Kidney epithelial cell (primary cell): ENCODE measurements around a stretch of chr18.

GRCh38 chr18:58225069-58225391 is 181.0 kb downstream of the NEDD4L start:
- RAMPAGE, long total RNA: no peak
- RRBS: no CpG with 5 or more reads among the region's 2 CpGs

- RAMPAGE, long total RNA: no peak
- RRBS: no CpG with 5 or more reads among the region's 6 CpGs
Observed at GRCh38 chr18:58302934-58303768, 259.1 kb downstream of the NEDD4L start.

DNA sequence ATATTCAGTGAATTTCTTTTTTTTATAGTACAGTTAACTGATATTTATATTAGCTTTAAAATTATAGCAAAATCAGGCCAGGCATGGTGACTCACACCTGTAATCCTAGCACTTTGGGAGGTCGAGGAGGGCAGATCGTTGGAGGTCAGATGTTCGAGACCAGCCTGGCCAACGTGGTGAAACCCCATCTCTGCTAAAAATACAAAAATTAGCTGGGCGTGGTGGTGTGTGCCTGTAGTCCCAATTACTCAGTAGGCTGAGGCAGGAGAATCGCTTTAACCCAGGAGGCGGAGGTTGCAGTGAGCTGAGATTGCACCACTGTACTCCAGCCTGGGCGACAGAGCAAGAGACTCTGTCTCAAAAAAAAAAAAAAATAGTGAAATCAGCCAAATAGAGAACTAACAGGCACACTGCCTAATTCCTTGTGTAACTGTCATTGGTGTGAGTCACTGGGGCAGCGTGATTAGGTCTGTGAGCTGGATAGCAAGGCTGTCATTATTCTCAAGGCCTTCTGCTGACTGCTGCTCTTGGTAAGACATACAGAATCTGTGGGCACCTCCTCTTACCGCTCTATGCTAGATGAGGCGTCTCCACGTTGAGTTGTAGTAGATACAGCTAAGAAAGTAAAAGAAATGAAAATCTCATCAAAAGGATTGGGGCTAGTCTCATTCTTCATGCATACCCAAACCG is 270.2 kb downstream of the NEDD4L start:
- RAMPAGE, long total RNA: no peak
- RRBS: no CpG with 5 or more reads among the region's 13 CpGs

GRCh38 chr18:58321965-58322352 is 277.9 kb downstream of the NEDD4L start:
- RAMPAGE, long total RNA: no peak
- RRBS: no CpG with 5 or more reads among the region's 6 CpGs

DNA sequence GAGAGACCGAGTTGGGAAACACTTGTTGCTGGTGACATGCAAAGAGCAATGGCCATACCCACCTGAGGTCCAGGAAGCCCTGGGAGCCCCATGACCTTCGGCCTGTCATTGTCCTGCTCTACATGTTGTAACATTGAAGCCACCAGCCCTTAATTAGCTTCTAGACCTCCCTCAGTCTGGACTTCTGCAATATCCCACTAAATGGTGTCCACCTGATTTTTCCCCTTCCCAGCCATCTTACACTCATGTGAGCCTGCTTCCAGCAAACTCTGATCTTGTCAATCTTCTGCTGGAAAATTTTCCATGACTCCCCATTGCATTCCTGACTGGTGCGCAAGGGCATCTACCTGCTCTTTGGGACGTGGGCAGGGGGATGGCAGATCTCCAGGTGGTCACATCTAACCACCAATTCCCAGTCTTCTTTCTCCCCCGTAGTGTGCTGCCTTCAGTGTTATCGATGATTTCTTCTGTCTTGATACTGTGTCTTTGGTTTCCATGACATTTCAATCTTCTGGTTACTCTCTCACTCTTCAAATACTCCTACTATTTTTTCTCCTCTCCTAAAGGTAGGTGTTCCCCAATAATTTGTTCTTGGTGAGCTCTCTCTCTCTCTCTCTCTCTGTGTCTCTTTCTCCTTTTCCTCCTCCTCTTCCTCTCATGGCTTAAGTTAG is 220.7 kb downstream of the ALPK2 start:
- RAMPAGE, long total RNA: no peak
- RRBS: no CpG with 5 or more reads among the region's 6 CpGs

GRCh38 chr18:58413711-58414738 is 214.9 kb downstream of the ALPK2 start:
- RAMPAGE, long total RNA: no peak
- RRBS: no CpG with 5 or more reads among the region's 11 CpGs

DNA sequence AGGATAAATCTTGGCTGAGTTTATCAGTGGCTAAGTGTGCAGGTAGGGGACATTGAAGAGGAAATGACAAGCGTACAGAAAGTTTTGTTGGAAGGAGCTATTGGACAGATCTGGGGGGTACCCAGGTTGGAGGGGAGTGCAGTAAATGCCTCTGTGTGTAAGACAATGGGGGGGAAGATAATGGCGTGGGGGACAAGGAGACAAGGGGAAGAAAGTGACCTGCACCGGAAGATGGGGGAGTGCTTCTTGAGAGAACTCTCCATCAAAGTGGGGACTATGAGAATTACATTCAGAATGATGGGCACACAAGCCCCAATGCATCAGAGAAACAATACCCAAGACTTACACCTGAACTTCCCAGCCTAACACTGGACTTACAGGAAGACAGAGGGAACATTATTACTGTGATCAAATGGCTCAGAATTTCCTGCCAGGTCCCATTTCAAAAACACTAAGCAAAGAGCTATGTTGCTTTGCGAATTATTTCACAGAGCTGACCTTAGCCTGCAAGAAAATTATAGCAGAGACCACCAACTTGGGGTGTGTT is 189.9 kb downstream of the ALPK2 start:
- RAMPAGE, long total RNA: no peak
- RRBS: no CpG with 5 or more reads among the region's 4 CpGs

GRCh38 chr18:58556734-58557393 is 72.0 kb downstream of the ALPK2 start:
- RAMPAGE, long total RNA: no peak
- RRBS: no CpG with 5 or more reads among the region's 11 CpGs

GRCh38 chr18:58674287-58674877 is 3.1 kb downstream of the MALT1 start:
- RAMPAGE, long total RNA: no peak
- RRBS: no CpG with 5 or more reads among the region's 5 CpGs

- RAMPAGE, long total RNA: no peak
- RRBS: no CpG with 5 or more reads among the region's 13 CpGs
Observed at GRCh38 chr18:58779999-58780520, 84.6 kb upstream of the ZNF532 start.

- RAMPAGE, long total RNA: no peak
- RRBS: no CpG with 5 or more reads among the region's 2 CpGs
Observed at GRCh38 chr18:58859147-58859463, 5.6 kb upstream of the ZNF532 start.

DNA sequence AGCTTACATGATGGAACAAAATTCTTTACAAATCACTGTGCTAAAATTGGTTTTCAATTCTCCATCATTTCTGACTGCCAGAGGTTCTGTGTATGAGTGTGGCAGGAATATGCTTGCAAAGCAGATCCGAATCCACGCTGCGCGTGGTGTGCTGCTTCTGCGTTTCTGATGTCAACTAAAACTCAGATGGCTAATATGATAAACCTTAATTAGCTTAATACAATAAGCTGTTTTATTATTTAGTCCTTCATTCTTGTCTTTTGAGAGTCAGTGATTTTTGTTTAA is 2.2 kb downstream of the ZNF532 start:
- RAMPAGE, long total RNA: no peak
- RRBS: no CpG with 5 or more reads among the region's 5 CpGs

DNA sequence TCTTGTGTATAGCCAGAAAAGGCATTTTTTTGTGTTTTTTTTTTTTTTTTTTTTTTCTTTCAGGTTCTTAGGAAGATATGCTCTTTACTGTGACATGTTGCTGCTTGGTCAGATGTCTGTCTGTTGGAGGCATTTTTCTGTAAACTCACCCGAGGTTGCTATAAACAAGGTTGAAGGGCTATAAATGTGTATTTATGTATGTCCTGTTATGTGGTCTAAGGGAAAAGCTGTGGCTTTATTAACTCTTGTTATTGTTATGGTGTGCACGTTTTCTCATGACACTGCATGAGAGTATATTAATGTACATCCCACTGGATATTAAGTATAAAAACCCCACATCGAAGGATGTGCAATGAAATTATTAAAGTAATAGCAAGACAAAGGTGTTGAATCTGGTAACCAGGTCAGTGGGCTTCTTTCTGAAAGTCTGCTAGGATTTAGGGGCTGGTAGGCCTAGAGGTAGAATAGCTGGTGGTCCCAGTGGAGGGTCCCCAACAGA is 102.1 kb downstream of the ZNF532 start:
- RAMPAGE, long total RNA: no peak
- RRBS: no CpG with 5 or more reads among the region's 3 CpGs

DNA sequence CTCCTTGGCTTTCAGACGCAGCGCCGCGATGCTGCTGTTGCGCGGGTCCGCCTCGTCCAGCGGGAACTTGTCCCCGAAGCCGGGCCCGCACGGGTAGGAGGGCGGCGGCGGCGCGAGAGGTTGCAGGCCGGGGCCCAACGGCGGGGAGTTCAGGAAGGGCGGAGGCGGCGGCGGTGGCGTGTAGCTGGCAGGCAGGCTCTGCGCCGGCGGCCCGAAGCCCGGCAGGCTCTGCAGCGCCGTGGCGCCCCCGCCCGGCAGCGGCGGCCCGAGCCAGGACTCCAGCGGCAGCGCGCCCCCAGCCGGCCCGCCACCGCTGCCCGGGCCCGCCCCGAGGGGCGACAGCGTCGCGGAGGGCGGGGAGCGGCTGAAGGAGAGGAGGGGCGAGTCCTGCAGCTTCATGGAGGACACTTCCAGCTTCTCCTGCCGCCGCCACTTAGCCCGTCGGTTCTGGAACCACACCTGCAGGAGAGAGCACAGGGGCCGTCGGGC is 4.2 kb downstream of the RAX start:
- RAMPAGE, long total RNA: no peak
- RRBS: 2% methylated on average over 24 of the region's 61 CpGs

DNA sequence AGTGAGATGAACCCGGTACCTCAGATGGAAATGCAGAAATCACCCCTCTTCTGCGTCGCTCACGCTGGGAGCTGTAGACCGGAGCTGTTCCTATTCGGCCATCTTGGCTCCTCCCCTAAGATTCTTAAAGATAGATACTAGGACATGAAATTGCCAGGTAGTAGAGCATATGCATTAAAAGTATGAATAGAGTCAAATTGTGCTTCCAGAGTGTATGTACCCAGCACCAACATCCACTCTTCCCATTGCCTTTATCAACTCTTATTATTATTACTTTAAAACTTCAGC is 50.7 kb upstream of the LMAN1 start:
- RAMPAGE, long total RNA: no peak
- RRBS: no CpG with 5 or more reads among the region's 6 CpGs

DNA sequence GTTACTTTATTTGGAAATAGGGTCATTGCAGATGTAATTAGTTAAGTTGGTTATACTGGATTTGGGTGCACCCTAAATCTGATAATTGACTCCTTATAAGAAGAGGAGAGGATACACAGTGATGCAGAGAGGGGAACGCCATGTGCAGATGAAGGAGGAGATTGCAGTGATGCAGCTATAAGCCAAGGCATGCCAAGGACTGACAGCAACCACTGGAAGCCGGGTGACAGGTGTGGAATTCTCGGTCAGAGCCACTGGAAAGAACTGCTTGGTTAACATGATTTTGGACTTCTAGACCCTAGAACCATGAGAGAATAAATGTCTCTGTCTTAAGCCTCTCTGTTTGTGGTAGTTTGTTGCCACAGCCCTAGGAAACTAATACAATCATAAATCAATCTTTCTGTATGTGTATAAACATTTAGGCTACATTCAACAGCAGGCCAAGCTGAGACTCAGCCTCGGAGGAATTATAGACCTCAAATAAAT is 403.2 kb upstream of the CDH20 start:
- RAMPAGE, long total RNA: no peak
- RRBS: no CpG with 5 or more reads among the region's 4 CpGs

- RAMPAGE, long total RNA: no peak
- RRBS: no CpG with 5 or more reads among the region's 15 CpGs
Observed at GRCh38 chr18:61334542-61335120, 1.4 kb downstream of the CDH20 start.

DNA sequence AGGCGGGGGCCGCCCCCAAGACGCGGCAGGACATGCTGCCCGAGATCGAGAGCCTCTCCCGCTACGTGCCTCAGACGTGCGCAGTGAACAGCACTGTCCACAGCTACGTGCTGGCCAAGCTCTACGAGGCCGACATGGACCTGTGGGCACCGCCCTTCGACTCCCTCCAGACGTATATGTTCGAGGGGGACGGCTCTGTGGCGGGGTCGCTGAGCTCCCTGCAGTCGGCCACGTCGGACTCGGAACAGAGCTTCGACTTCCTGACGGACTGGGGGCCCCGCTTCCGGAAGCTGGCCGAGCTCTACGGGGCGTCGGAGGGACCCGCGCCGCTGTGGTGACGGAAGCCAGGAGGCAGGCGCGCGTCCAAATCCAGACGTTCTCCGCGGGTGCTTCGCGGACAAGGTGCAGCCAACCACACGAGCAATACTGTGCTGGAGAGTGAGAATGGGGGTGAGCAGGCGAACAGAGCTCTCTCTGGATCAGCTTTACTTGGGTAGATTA is 221.2 kb downstream of the CDH20 start:
- RAMPAGE, long total RNA: no peak
- RRBS: no CpG with 5 or more reads among the region's 46 CpGs

DNA sequence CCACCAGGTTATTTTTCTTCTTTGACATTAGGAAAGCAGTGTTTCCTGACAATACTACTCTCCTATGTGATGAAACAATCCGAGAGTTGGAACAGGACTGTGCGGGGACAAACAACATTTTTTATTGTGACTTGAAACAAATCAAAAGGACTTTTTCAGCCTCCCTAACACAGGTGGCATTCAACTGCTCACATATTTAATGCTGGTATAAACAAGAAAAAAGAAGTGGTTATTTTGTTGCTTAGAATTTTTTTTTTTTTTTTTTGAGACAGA is 237.1 kb downstream of the RNF152 start:
- RAMPAGE, long total RNA: no peak
- RRBS: no CpG with 5 or more reads among the region's 2 CpGs

GRCh38 chr18:61742697-61743111 is 150.1 kb downstream of the RNF152 start:
- RAMPAGE, long total RNA: no peak
- RRBS: no CpG with 5 or more reads among the region's 3 CpGs